ENCODE measurements around a stretch of chr4.

GRCh38 chr4:76753099-76753608 lies 144.8 kb downstream of the SOWAHB start:
- RRBS, result no CpG with 5 or more reads among the region's 2 CpGs

DNA sequence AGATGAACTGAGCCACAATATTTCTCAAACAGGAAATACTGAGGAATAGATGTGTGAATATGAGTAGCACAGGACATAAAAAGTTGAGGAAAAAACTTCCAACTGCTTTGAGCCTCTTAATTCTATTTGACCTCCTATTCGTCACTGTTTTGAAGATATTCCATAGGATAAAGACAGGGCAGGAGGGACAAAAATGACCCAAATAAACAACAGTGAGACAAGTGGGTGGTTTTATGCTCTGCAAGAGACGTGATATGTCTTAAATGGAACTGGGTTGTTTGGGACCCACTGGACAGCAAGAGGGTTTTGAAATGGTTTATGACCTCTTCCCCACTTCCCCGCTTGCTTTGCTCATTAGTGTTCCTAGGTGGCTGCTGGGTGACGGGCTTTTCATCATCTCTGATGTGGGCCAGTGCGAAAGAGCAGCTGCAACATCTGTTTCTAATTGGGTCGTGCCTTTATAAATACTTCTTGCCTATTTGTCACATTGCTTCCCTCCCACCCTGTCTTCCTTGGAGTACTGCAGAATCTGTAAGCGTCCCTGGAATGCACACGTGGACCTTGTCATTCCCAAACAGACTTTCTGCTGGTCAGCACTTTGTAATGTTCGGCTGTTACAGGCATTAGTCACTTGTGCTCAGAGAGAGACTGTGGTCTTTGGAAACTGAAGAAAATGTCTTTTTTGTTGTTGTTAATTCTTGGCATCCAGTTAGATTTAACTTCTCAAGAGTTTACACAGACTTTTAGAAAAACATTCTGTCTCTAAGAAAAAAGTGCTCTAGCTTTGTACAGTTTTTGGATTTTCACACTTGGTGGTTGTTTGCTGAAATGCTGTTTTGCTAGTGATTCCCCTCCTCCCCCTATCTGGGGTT lies 35.2 kb downstream of the SEPTIN11 start:
- RRBS, result no CpG with 5 or more reads among the region's 9 CpGs

DNA sequence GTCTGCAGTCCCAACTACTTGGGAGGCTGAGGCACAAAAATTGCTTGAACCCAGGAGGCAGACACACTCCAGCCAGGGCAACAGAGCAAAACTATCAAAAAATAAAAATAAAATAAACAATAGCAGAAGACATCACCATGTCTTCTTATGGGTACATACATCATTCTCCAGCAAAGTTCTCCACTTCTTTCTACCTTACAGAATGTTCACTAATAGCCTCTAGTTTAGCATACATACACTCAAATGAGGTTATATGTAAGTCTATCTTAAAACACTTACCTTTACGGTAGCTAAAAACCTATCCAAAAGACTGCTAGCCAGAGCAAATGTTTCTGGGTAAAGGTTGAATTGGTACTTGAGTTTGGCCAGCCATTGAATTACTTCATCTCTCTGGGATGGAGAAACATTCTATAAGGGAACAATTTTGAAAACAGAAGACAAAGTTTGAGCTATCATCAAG lies 17.5 kb downstream of the CCNI start:
- RRBS, result no CpG with 5 or more reads among the region's 1 CpG

DNA sequence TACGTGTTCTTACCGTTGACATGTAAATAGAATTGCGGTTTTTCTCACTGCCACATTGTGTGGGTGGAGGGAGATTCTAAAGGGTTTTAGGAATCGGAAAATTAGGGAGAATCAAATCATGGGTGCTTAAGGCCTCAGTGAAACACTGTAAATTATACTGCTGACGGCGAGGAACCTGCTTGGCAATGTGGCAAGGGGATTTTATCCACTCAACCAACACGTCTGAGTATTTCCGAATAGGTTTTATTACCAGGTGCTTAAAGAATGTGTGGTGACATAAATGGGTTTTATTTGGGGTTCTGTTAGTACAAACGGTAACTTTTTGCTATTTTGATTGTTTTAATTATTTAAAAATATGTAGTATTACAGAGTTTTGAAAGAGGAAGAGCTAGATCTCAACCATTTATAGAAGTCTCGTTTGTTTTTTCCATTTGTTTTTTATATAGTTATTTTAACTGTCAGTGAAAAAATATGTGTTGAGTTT lies 808 bp upstream of the CCNI start:
- RRBS, result no CpG with 5 or more reads among the region's 10 CpGs

- RRBS, result no CpG with 5 or more reads among the region's 8 CpGs
These were observed 29.1 kb upstream of the CCNI start for GRCh38 chr4:77104600-77105500.

DNA sequence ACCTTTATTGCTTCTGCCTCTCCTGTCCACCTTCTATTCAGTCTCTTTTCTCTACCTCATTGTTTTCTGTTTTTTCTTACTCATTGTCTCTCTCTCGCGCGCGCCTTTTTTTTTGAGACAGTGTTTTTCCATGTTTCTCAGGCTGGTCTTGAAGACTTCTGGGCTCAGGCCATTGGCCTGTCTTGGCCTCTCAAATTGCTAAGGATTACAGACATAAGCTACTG lies 21.8 kb upstream of the CCNG2 start:
- RRBS, result no CpG with 5 or more reads among the region's 4 CpGs

GRCh38 chr4:77519330-77519608 lies 86.4 kb upstream of the CXCL13 start:
- RRBS, result no CpG with 5 or more reads among the region's 5 CpGs

DNA sequence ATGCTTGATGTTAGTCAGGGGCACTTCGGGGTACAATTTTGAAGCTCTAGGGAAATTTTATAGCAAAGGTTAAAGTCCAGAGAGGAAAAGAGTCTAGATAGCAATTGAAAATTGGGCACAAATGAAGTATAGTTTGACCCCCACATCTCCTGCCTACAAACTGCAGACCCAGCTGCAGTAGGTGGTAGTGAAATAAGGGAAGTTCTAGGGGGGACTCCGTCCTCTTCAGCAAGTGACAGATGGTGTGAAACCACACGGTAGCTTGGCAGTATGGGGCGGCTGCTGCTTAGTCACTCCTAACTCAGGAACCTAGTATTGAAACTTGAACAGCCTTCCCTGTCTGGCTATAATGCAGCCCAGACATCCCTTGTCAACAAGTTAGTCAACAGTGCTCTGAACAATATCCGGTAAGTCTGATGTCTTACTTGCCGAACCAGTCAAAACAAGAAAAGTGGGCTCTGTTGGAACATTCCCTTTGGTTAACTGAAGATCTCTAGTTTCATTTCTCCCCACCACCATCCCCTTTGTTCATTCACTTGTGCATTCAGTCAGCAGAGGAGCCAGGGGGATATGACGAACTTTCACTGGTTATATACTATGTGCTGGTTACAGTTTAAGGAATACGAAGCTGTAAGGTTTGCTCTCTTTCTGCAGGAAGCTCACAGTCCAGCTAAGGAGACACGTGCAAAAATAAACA lies 18.7 kb upstream of the CXCL13 start:
- RRBS, result no CpG with 5 or more reads among the region's 9 CpGs

DNA sequence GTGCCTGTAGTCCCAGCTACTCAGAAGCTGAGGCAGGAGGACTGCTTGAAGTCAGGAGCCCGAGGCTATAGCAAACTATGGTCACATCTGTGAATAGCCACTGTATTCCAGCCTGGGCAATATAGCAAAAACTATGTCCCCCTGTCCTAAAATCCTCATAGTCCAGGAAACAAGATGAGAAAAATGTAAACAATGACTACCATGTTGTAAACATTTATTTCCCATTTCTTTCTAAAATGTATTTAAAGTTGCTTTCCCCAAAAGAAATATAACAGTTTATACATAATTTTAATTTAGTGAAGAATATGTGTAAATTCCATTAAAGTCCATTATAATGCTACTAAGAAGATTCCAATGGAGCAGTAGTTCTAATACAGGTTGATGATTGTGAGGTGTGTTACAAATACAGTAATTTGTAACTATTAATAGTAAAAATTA lies 17.4 kb downstream of the CNOT6L start:
- RRBS, result no CpG with 5 or more reads among the region's 1 CpG

DNA sequence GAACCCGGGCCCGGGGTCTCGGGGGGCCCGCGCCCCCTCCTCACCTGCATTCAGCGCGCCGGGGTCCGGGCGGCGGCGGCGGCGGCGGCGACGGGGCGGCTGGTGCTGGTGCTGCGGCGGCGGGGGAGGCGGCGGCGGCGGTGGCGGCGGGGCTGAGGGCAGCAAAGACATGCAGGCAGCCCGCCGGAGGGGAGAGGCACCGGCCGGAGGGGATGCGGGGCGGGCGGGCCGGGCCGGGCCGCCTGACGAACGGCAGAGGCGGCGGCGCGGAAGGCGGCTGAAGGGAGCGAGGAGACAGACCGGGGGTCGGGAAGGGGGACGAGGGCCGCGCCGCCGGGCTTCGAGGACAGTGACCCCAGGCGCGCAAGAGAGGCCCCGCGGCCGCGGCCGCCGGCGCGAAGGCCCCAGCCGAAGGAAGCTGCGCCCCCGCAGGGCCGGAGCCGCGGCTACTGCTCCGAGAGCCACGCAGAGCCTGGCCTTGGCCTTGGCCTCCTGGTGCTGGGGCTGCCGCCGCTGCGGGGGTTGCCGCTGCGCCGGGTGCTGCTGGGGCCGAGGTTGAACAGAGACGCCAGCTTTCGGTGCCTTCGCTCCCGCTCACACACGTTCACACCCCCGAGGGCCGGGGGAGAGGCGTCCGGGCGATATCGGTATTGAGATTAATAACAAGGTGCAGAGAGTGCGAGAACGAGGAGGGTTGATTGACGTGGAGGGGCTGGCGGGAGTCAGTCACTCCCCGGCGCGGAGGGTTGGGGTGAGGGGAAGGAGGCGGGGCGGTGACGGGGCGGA lies 571 bp upstream of the CNOT6L start:
- RRBS, result under 1% methylated on average over 53 of the region's 100 CpGs

GRCh38 chr4:78622300-78623035 lies 70.9 kb downstream of the ANXA3 start:
- RRBS, result no CpG with 5 or more reads among the region's 6 CpGs

DNA sequence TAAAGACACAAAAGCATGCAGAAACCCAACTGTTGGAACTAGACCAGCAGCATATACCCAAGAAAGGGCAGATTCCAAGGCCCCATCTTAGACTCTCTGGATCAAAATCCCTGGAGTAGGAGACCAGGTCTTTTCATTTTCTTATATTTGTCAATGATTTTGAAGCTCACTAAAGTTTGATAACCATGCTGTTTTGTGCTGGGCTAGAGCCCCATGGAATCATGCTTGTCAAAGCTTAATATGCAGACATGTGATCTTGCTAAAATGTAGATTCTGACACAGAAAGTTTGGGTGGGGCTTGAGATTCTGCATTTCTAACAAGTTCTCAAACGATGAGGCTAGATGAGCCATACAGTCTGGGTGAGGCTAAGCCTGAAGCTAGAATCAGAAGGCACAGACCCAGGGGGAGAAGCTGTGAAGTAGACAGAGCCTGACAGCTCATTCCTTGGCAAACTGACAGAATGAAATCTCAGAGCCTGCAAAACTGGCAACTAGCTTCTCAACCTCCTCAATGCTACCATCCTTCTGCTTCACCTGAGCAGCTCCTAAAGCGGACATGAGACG lies 71.3 kb upstream of the BMP2K start:
- RRBS, result no CpG with 5 or more reads among the region's 3 CpGs

DNA sequence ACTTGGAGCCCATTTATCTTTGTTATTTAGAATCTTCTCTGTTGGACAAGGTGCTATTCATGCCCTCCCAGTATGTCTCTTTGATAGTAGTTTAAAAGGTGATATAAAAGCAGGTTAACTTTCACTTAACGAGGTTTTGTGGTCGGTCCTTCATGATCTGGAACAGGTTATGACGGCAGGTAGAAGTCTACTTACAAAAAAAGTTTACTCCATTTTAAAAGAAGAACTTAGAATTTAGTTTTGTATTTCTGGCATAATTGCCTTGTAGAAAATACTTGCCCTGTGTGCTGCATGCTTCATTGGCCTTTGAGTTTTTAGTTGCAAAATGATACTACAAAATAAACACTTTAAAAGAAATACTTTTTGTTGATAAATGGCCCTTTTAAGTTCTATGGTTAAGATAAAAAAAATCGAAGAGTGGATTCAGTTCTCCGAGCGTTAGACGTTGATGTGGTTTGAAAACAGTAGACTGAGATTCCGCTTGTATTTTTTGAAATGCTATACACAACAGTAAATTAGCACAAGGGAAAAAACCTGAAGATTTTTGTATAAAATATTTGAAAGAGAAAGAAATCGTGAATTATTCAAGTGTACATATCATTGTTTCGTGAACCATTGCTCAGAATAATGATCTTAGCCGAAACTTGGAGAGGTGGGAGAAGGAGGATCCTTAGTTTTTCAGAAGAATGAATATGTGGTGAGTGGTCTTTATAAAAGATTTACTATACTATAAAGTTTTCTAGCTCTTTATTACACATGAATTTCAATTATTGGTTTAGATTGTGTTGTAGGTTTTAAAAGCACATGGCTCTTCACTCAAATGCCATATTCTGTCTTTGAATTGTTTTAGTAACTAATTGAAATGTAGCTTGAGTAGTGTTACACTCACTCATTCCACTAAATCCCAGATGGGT lies 1.4 kb downstream of the BMP2K start:
- RRBS, result no CpG with 5 or more reads among the region's 11 CpGs

GRCh38 chr4:78859331-78859854 lies 79.8 kb downstream of the PAQR3 start:
- RRBS, result no CpG with 5 or more reads among the region's 2 CpGs

DNA sequence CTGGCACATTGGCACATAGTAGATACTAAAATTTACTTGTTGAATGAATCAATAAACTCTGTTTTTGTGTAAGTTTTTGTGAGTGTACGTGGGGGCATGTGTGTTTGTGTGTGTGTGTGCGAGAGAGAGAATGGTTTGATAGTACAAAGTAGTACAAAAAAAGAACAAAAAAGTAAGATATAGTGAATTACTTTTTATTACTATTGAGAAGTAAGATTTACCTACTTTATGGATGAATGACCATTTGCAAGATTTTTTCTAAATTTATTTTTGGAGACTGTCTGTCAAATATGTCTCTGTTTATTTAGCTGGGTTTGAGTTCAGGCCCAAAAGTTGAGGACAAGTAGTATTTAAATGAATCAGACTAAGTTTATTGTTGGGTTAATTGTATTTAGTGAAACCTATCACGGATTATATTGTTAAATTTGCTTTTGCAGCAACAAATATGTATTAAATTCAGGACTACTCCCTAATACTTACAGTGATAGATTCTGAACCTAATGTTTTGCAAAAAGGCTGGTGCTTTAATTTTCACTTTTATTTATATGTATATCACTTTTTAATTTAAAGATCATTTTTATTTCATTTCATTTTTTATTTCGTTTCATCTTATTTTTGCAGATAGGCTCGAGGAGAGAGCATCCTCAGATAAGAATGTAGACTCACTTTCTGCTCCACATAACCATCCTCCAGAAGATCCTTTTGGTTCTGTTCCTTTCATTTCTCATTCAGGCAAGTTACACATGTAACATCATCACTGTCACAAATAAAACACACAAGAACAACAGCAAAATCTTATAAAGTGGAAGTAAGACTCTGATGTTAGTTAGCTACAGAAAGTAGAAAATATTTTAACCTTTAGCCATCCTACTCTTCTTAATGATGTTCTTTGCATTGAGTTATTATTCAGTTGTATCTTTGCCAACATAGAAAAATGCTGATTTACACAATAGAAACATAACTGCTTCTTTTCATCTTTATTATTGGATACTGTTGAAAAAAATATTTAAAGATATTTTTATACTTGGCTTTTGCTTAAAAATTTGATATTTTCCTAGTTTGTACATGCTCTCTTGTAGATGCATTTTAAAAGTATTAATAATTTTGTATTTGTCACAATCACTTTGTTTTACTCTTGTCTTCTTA lies 52.3 kb downstream of the PAQR3 start:
- RRBS, result no CpG with 5 or more reads among the region's 5 CpGs

DNA sequence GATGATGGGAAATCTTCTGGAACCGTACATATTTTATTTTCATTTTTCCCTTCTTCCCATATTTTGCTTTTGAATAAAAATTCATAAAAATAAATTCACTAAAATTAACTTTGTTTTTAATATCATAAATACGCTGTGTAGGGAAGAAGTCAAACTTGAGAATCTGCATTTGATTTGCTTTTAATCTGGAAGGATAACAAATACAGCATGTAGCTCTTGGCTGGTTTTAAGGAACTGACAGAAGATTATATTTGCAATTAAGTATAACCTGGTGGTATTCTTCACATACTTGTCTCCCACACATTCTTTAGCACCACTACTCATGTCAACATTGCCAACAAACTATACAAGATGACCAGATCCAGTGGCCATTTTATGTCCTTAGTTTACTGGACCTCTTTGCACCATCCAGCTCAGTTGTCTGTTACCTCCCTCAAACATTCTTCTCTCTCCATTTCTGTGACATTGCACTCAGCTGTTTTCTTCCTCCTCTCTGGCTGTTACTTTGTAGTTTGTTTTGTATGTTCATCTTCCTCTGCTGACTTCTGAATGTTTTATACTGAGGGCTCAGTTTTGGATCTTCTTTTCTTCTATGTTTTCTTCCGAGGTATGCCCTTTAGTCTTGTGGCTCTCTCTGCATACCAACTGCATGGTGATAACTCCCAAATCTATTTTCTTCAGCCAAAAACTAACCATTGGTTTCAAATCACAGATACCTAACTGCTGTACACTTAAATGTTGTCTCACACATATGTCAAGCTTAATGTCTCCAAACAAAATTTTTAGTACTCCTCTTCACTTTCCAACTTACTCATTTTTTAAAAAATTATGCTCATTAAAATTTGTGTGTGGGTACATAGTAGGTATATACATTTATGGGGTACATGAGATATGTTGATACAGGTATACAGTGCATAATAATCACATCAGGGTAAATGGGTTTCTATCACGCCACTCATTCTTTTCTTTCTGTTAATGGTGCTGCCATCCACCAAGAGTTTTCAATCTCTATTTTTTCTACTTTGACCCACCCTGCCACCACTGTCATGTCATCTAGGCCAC lies 31.0 kb downstream of the PAQR3 start:
- RRBS, result no CpG with 5 or more reads among the region's 4 CpGs

DNA sequence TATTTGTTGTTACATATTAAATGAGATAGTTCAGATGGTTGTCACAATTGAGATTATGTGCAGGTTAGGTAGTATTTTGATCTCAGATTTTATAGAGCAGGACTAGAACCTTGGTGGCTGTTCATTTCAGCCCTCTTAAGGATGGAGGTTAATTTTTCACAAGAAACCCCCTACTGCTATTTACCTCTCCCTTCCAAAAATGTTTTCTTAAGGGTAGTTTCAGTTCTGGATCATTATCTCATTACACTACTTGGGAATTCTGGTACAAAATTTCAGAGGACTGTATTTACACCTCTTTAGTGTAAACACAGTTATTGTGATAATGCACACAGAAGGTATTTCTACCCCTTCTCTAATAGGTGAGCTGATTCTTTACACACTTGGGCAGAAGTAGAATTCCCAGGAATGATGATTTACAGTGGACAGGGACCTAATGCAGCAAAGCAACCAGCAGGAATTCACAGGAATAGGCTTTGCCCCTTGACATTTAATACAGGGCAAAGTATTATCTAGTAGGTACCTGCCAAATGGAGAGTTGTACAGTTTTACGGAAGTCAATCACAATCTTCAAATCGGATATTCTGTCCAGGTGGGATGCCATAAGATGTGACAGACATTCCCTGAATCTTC lies 21.9 kb downstream of the PAQR3 start:
- RRBS, result no CpG with 5 or more reads among the region's 2 CpGs

DNA sequence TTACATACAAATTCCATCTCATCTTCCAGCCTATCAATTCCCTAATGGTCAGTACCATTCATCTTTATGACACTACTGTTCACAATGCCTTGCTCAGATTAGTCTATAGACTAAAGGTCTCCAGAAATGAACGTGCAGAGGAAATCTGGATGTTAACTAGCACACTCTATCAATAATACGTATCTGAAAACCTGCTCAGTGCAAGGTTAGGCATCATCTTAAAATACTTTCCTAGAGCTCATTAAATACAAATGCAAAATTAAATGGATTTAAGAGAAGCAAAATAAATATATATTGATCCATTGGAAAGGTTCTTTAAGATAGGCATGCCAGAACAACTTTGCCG lies 3.7 kb downstream of the PAQR3 start:
- RRBS, result no CpG with 5 or more reads among the region's 3 CpGs

- RRBS, result no CpG with 5 or more reads among the region's 16 CpGs
These were observed 115.6 kb downstream of the NAA11 start for GRCh38 chr4:79209994-79210898.

Data from hTERT-HM (cell line).